Temporal lobe (tissue), 2 donors: Measurements from ENCODE around the genes ALKBH7, TRIP10, MBD3L4, INSR, ZNF358 and PNPLA6.

- RAMPAGE, long total RNA: no peak
Observed at GRCh38 chr19:5838532-5839363, 754 bp downstream of the FUT6 start.

GRCh38 chr19:5914351-5915304, 574 bp downstream of the CAPS start:
- RAMPAGE, long total RNA: no peak

DNA sequence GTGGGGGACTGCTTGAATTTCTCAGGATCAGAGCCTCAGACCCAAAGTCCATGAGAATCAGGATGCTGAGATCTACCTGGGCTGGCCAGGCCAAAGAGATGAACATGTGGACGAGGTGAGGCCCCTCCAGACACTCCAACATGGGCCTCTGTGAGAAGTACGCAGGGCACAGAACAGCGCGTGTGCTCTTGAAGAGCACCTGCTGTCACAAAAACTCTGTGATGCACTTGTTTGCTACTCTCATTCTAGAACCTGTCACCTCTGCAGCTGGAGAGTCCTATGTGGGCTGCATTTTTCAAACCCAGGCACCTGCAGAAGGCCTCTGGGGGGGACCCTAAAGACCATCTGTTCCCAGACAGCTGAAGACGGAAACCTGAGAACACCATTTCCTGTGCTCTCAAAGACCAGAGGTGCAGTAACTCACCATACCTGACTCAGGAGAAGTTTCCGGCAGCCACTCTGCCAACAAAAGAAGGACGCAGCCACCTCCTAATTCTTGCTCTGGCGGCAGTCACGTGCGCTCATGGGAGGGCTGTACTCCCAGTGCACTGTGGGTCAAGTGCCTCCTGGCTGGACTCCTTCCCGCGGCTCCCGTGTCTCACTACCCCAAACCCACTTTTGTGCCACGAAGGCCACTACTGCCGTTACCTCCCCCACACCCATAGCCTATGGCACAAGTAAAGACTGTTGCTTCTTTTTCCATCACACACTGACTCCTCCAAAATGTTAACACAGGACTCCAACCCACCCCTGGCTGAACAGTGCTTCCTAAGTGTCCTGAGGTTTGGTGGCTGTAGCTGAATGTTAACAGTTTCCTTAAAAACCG, 28.0 kb downstream of the RANBP3 start:
- RAMPAGE, long total RNA: no peak

GRCh38 chr19:6058131-6059074, 51.9 kb downstream of the RFX2 start:
- RAMPAGE, long total RNA: no peak

GRCh38 chr19:6086723-6087767, 23.3 kb downstream of the RFX2 start:
- RAMPAGE, long total RNA: no peak

GRCh38 chr19:6372308-6372636, 322 bp upstream of the ALKBH7 start:
- RAMPAGE, long total RNA: no peak

DNA sequence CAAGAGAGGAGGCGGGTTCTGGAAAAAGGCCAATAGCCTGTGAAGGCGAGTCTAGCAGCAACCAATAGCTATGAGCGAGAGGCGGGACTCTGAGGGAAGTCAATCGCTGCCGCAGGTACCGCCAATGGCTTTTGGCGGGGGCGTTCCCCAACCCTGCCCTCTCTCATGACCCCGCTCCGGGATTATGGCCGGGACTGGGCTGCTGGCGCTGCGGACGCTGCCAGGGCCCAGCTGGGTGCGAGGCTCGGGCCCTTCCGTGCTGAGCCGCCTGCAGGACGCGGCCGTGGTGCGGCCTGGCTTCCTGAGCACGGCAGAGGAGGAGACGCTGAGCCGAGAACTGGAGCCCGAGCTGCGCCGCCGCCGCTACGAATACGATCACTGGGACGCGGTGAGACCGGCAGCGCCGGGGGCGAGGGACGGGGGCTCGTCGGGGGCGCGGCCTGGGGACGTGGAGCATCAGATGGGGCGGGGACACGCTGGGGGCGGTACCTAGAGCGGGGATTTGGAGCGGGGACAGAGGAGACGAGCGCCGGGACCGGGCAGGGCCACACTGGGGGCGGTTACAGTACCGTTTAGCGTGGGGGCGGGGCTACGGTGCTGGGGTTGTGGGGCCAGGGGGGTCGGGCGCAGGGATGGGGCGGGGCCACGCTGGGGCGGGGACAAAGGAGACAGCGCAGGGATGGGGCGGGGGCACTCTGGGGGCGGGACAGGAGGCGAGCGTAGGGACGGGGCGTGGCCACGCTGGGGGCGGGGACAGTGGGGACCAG, at the start of gene ALKBH7:
TSS of gene ALKBH7 (plus strand) at position 158 of the 767 bp plus-strand sequence.
- RAMPAGE, long total RNA: start-site peak on the plus strand centred at position 163 of the sequence, 34 bp wide, 119 and 30 reads in 2 replicates

DNA sequence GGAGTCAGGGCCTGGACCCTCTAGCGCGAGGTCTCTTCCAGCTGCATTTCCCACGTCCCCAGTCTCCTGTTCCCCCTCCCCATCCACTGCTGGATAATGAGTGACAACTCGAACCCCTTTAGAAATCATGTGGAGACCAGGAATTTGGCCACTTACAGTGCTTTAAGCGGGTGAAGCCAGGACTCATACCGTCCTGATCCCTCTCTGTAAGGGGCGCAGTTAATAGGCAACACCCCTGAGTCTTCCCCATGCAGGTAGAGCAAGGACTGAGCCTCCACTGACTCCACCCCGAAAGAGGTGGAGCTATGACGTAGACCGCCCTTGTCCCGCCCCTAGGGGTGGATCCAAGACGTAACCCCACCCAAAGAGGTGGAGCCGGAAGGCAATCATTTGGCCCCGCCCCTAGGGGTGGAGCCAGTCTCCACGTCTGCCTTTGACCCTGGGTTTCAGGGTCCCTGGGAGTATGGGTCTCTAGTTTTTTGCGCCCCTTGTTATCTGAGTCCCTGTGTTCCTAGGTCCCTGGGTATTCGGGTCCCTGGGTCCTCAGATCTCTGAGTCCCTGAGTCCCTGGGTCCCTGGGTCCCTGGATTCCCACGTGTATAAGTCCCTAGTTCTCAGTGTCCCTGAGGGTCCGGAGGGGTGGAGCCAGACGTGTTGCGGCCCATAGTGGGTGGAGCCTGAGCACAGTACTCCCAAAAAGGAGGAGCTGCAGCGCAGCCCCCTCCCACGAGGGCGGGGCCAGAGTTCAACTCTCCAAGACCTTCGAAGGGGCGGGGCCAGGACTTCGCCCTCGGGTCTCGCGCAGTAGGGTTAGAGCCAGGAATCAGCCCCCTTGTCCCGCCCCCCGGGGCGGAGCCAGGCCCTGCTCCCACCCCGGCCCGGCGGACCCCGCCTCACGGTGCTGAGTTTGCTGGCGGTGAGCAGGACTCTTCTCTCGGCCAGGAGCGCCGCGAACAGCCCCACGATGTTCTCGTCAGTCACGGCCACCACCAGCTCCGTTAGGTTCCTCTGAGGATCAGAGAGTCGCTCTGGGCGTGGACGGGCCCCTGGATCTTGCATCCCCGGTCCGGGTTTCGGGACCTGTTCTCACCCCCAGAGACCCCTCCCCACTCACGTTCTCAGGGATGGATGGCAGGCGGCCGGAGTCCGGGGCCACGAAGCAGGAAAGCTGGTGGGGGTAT, 5.2 kb downstream of the DENND1C start:
- RAMPAGE, long total RNA: no peak

DNA sequence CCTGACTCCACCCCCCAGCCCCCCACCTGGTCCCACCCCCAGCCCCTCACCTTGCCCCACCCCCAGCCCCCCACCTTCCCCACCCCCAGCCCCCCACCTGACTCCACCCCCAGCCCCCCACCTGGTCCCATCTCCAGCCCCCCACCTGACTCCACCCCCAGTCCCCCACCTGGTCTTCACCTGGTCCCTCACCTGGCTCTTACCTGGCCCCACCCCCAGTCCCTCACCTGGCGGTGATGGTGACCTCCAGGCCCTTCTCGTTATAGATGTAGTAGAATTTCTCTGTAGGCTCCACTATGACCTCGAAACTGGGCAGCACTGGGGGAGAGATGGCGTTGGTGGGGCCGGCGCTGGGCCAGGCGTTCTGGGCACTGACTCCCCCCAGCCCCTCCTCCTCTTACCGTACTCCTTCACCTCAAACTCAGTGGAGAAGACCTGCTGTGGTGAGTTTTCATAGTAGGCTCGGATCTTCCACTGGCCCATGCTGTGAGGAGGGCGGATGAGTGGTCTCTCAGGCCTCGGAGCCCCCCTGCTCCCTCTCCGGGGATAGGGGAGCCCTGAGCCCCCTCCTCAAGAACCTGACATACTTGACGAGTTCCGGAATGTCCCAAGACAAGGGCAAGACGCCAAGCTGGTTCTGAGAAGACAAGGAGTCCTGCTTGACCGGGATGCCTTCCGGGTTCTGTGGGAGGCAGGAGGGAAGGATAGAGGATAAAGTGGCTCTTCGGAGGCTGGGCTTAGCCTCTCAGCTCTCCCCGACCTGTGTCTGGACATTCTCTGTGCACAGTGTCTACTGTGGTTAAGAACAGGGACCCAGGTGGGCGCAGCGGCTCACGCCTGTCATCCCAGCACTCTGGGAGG, 6.5 kb downstream of the C3 start:
- RAMPAGE, long total RNA: no peak

DNA sequence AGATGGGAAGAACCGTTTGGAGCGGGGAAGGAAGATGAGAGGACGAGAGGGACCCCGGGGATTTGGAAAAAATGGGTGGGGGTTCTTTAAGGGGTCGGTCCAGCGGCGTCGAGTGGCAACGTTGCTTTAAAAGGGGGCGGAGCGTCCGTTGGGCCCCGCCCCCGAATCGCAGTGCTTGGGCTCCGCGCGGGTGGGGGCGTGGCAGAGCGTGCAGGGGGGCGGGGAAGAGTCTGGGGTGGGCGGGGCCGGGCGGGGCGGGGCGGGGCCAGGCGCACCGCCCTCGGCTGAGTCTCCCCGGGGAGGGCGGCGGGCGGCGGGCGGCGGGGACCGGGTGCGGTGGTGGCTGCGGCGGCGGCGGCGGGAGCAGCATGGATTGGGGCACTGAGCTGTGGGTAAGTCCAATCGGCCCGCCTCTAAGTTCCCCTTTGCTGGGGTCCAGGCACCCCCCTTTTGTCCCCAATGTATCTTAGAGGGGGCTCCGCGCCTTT, at the start of gene TRIP10:
TSS of gene TRIP10 (plus strand) at position 287 of the 488 bp plus-strand sequence.
- RAMPAGE, long total RNA: start-site peak on the plus strand centred at position 311 of the sequence, 19 bp wide, 52 and 6 reads in 2 replicates

GRCh38 chr19:6760509-6761313, 6.5 kb downstream of the SH2D3A start:
- RAMPAGE, long total RNA: no peak

- RAMPAGE, long total RNA: no peak
Observed at GRCh38 chr19:6802306-6802991, 29.9 kb downstream of the VAV1 start.

GRCh38 chr19:6827893-6829284, 55.9 kb downstream of the VAV1 start:
- RAMPAGE, long total RNA: no peak

- RAMPAGE, long total RNA: no peak
Observed at GRCh38 chr19:7040037-7040398, at the start of gene MBD3L4. Gene MBD3L4, minus strand, starts transcription at chr19:7040179.

DNA sequence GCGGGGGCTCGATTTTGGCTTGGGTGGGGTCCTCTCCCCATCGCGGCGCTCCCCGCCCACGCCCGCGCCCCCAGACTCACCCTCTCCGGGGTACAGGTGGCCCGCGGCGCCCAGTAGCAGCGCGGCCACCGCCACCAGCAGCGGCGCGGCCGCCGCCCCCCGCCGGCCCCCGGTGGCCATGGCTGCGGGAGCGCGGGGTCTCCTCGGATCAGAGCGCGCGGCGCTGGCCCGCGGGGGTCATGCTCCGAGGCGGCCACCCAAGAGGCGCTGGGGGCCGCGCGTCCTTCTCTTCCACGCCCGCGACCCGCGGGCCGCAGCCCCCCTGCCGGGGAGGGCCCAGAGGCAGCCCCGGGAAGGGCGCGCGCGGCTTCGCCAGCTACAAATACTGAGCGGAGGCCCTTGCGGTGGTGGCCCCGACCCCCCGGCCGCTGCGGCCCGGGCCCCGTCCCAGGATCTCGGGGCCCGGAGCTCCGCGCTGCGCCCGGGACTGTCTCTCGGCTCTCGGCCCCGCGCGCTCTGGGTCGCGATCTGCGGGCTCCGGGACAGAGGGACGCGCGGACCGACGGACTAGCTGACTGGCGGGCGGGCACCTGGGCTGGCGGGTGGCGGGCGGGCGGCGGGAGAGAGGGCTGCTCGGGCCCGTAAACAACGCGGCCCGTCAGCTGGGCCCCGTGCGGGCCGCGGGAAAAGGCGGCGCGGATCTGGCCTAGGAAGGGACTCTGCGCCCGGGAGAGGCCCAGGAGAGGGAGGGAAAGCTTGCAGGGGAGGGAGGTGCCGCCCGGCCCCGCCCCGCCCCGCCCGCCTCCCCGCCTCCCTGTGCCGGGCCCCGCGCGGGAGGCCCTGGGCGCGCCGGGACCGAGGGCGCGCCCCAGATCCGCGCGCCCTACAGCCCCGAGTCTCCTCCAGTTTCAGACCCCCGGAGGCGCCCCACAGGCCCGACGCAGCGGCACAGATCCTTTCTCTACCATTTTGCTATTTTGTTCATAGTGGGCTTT, at the start of gene INSR:
TSS of gene INSR (minus strand) at position 703 of the 995 bp plus-strand sequence.
- RAMPAGE, long total RNA: no peak

DNA sequence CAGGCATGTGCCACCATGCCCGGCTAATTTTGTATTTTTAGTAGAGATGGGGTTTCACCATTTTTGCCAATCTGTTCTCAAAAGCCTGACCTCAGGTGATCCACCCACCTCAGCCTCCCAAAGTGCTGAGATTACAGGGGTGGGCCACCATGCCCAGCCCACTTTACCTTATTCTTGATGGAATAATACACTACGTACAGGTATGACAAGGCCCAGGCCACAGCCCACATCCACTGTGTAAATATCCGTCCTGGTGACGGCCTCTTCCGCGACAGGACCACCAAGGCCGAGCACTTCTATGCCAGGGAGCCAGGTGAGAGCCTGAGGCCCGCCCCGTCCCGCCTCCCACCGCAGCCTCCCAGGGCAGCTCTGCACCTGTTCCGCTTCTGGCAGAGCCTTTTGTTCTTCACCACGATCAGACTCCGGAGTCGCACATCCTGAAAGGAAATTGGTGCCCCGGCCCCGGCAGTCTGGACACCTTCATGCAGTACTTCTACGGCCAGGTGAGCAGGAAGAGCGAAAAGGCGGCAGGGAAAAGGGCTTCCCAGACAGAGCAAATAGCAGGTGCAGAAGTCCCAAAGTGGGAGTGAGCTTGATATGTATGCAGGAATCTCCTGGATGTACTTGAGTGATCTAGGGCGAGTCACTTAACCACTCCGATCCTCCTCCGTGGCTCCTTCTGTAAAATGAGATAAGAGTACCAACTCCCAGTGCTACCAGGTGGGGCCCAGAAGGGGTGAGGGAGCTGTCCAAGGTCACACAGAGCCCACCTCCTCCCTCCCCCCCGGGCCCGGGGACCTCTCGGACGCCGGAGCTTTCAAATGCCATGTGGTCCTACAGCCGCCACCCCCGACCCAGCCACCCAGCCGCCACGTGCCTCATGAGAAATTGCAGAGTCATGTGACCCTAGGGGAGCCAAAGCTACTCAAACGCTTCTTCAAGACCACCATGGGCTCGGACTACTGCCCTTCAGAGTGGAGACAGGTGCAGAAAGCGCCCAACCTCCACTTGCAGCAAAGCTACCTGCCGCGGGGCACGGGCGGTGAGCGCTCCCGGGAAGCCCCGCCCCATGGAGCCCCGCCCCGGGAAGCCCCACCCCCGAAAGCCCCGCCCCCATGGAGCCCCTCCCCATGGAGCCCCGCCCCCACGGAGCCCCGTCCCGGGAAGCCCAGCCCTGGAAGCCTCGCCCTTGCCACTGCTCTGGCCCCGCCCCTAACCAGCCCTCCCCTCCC, 8.2 kb downstream of the TEX45 start:
- RAMPAGE, long total RNA: no peak

- RAMPAGE, long total RNA: no peak
Observed at GRCh38 chr19:7515776-7516280, at the start of gene ZNF358. Gene ZNF358, plus strand, starts transcription at chr19:7516103.

DNA sequence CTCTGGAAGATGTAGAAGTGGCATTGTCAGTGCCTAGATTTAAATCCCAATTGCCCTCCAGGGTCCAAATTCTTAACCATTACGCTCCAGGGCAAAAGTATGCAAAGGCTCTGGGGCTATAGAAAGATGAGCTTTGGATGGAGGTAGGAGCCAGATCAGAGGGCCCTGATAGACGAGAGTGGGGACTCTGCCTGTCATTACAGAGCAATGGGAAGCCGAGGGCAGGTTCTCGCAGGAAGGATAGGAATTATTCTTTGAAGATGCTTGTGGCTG, 664 bp upstream of the MCOLN1 start:
- RAMPAGE, long total RNA: no peak

DNA sequence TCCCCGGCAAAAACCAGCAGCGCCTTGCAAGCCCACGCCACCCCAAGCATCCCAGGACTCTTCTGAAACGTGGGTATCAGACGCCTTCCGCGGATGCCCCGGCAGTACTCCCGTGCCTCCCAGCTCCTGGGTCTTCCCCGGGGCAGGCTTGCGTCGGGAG, 803 bp upstream of the PNPLA6 start:
- RAMPAGE, long total RNA: no peak

- RAMPAGE, long total RNA: no peak
Observed at GRCh38 chr19:7534994-7536082, at the start of gene PNPLA6. Gene PNPLA6, plus strand, starts transcription at chr19:7535717.